Helper T cell (primary cell): ENCODE data around the genes NUDT13 and MSS51.

DNA sequence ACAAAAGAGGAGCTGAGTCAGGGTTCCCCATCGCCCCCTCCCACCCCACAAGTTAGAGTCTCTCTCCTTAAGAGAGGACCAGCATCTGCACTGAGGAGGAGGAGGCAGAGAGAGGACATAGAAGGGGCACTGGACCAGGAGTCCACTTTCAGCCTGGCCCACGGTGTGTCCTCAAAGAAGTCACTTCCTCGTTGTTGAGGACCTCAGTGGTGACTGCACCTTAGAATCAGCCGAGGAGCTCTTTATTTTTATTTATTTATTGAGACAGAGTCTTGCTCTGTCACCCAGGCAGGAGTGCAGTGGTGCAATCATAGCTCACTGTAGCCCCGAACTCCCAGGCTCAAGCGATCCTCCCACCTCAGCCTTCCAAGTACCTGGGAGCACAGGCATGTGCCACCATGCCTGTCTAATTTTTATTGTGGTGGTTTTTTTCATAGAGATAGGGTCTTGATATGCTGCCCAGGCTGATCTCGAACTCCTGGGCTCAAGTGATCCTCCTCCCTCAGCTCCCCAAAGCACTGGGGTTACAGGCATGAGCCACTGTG, 11.4 kb downstream of the SPOCK2 start:
- PRO-cap, 2 experiments: no peak in any of the 2 experiments

- PRO-cap, 2 experiments: no peak in any of the 2 experiments
These were observed 8.3 kb downstream of the SPOCK2 start for GRCh38 chr10:72080049-72080545.

- PRO-cap, 2 experiments: no peak in any of the 2 experiments
These were observed 1.9 kb downstream of the SPOCK2 start for GRCh38 chr10:72086343-72086875.

GRCh38 chr10:72086876-72087907, 1.2 kb downstream of the SPOCK2 start:
- PRO-cap, 2 experiments: peak in 2 of 2 experiments; most common plus-strand start chr10:72087741 (in 2); most common minus-strand start chr10:72087632 (in 2)

DNA sequence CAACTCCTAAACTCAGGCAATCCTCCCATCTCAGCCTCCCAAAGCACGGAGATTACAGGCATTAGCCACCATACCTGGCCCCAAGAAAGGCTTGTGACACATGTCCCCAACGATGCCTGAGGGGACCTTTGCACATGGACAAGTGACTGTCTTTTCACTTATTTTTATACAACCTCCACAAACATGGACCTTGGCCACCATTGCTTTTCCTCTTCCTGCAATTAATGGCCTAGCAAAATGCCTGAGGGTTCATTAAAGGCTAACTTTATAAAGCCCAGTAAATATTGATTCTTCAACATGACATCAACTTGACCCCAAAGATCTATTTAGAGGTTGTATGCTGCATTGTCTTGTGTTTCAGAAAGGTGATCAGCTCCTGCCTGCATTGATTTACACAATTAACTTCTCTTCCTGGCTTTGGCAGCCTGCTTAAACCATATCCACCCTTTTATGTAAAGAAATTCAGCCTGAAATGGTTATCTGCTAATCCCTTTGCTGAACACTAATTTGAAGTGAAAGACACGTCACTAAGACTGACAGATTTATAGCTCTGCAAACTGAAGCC, 10.2 kb upstream of the SPOCK2 start:
- PRO-cap, 2 experiments: no peak in any of the 2 experiments

- PRO-cap, 2 experiments: no peak in any of the 2 experiments
These were observed 57.0 kb upstream of the SPOCK2 start for GRCh38 chr10:72145217-72145972.

- PRO-cap, 2 experiments: no peak in any of the 2 experiments
These were observed 19.9 kb upstream of the ASCC1 start for GRCh38 chr10:72235765-72236494.

- PRO-cap, 2 experiments: no peak in any of the 2 experiments
These were observed 23.0 kb upstream of the DDIT4 start for GRCh38 chr10:72250644-72251144.

- PRO-cap, 2 experiments: peak in 2 of 2 experiments; most common plus-strand start chr10:72274693 (in 2); most common minus-strand start chr10:72274581 (in 1)
These were observed 895 bp downstream of the DDIT4 start for GRCh38 chr10:72274478-72275160.

- PRO-cap, 2 experiments: peak in 1 of 2 experiments; most common minus-strand start chr10:72326417 (in 1)
These were observed 28.6 kb downstream of the DNAJB12 start for GRCh38 chr10:72326189-72326503.

GRCh38 chr10:72349151-72349810, 5.4 kb downstream of the DNAJB12 start:
- PRO-cap, 2 experiments: no peak in any of the 2 experiments

- PRO-cap, 2 experiments: no peak in any of the 2 experiments
These were observed 3.4 kb downstream of the DNAJB12 start for GRCh38 chr10:72351340-72351635.

GRCh38 chr10:72637425-72637901, 11.6 kb upstream of the MICU1 start:
- PRO-cap, 2 experiments: no peak in any of the 2 experiments

- PRO-cap, 2 experiments: no peak in any of the 2 experiments
These were observed 71.3 kb downstream of the MCU start for GRCh38 chr10:72763071-72763745.

DNA sequence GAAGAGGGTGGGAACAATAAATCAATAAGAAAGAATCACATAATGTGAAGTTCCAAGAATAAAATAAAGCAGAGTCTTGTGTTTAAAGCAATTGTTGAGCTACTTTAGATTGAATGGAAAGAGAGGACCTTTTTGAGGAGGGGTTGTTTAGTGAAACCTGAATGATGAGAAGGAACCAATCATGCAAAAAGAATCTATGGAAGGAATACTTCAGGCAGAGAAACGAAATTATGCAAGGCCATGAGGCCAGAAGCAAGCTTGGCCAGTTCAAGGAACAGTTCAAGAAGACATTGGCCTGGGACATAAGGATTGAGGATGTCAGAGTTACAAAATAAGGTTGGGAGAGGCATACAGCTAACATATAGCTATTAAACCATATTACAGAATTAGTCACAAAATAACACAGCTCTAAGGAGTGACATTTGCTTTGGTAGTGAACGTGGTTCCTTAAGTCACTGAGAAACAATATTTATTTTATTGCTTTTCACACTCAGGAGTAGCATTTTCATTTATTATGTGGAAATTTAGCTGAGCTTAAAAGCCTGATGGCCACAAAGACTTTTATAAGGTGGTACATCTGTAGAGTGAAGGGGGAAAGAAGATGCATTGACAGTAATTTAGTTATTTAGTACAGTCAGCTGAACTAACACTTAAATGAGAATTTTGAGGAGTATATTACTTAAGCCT, 86.8 kb upstream of the OIT3 start:
- PRO-cap, 2 experiments: no peak in any of the 2 experiments

- PRO-cap, 2 experiments: no peak in any of the 2 experiments
These were observed 13.5 kb downstream of the P4HA1 start for GRCh38 chr10:73083257-73083541.

DNA sequence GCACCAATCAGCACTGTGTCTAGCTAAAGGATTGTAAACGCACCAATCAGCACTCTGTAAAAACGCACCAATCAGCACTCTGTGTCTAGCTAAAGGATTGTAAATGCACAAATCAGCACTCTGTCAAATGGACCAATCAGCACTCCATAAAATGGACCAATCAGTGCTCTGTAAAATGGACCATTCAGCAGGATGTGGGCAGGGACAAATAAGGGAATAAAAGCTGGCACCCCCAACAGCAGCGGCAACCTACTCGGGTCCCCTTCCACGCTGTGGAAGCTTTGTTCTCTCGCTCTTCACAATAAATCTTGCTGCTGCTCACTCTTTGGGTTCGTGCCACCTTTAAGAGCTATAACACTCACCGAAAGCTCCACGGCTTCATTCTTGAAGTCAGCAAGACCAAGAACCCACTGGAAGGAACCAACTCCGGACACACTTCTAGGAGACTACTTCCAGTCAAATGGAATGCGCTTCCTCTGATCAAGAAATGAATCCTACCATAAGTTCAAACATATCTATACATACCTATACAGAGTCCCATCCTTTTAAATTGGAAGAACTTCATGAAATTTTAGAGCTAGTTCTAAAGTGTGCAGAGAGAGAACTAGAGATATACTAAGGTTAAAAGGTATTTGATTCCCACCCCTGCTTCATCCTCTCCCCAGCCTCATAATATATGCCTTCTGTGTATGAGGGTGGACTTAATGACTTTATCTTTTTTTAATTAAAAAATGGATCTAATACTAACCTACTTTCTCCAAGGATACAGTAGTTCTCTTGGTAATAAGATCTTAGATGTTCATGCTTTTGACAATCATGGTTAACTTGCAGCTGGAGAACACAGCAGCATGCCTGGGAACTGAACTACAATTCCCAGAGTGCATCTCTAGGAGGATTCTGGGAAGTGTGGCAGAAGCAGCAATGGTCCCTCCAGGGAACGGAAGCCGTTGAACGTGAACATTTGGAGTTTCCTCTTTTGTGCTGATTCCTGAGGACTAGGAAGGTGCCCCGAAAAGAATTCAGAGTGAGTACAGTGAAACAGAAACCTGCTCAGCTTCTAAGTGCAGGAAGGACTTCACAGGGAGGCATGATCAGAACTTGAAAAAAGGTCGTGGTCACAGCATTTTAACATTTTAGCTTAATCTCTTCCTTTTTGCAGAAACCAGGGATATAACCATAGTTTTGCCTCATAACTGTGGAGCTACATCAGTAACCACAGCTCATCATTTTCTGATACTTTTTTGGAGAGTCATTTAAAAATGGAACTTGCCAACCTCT, at the start of gene NUDT13:
Gene NUDT13 (plus strand): TSS at position 912 of the 1,278 bp plus-strand sequence.
- PRO-cap, 2 experiments: no peak in any of the 2 experiments

DNA sequence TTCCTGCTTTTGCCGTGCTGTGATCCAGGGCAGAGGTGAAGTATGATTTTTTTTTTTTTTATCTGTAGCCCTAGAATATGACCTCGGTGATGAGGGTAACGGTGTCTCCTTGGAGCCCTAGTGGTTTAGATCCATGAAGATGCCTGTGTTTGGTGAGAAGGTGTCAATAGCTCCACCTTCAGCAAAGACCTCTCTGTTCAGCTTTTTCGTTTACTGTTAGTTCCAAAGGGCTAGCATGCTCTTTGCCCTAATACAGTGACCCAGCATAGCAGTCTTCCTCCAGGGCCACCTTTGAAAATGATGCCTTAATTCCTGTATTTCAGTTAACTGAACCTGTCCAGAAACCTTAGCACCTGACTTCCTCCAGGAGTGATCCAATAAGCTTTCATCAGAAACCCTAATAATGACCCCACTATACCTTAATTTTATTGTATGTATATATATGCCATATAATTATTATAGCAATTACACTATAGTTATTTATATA, 819 bp upstream of the MRPS16 start:
- PRO-cap, 2 experiments: no peak in any of the 2 experiments

DNA sequence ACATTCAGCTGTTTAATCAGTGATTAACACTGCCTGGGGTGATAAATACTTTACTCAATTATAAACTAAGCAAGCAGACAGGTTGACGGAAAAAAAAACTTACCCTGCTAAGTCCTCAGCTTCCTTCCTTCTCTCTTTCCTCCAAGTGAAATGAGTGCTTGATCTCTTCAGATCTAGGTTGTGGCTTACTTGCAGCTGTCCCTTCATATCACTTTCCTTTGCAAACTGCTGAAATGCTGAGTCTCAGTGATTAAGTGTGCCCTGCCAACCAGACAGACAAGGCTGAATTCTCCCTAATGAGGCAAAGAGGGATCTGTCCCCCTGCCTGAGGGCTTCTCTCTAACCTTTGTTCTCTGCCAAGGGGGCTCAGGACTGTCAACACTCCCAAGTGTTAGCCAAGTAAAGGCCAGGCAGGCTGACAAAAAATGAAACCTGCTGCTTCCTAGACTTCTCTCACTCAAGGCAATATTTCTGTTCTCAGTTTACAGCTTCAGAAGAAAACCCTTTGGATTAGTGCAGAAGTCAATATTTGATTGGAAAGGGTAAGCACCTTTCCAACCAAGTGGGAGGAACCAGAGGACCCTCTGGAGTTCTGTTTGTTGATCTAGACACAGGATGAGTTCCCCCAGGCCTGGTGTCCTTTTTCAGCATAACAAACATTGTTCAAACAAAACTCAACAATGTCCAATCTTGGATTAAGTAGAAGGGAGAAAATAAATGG, at the start of gene MSS51:
Gene MSS51 (minus strand): TSS at position 152 of the 721 bp plus-strand sequence.
- PRO-cap, 2 experiments: no peak in any of the 2 experiments

DNA sequence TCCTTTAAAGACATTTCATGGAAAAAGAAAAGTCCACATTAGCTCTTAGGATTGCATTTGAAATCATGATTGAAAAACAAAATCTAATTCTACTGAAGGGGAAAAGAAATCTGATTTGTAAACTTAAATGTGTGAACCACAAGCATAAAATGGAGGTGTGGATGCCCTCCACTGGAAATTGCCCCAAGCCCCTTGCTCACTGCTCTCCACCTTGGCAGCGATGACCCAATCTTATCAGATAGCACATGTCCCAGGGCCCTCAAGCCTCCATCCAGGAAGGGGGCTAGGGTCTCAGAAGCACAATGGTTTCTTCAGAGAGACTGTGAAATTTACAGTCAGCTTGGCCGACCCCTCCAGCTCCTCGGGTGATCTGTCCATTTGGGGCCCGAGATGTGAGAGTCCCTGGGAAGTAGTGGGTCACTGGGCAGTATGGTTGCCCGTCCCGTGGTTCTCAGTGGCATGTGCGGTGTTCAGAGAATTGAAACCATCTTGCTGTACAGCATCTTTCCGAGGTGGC, 4.5 kb upstream of the MSS51 start:
- PRO-cap, 2 experiments: no peak in any of the 2 experiments